HTERT-HM (cell line): Measurements from ENCODE around the genes SLCO4A1, COL9A3 and GID8.

DNA sequence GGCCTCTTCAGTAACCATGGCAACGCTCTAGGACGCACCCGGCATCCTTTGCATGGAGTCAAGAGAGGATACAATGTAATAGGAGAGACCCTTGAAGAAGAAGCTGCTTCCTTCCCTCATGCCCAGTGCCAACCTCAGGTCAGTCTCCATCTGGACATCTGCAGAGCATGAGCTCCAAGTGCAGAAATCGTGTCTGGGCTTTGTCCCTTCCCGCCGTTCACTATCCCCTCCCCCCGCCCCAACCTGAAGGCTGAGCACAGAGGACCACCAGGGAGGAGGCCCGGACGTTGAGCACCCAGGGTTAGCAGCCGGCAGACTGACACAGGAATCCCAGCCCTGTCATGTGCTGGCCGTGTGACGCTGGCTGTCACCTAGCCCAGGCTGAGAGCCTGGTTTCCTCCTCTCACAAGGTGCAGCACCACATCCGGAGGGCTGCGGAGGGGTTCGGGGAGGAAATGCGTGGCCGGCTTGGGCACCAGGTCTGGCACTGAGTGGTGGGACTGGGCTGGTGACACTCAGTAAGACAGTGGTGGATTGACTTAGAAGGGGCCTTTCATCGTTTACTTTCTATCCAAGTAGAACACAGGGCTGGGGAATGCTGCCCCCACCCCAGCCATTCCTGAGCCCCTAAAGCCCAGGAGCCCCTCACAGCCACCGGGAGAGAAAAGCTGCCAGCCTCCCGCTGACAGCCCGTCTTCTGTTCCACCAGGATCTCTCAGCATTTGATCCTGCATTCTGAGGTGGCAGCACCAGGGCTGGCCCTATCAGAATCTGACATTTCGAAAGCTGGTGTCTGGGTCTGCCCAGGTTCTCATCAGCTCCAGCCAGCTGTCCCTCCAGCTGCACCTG lies 4.6 kb upstream of the LSM14B start:
- RRBS = 5% methylated on average over 2 of the region's 22 CpGs

GRCh38 chr20:62200746-62201224 lies 18.0 kb downstream of the MTG2 start:
- RRBS = 97% methylated on average over 3 of the region's 28 CpGs

GRCh38 chr20:62390870-62391579 lies 4.1 kb downstream of the RPS21 start:
- RRBS = 80% methylated on average over 4 of the region's 34 CpGs

DNA sequence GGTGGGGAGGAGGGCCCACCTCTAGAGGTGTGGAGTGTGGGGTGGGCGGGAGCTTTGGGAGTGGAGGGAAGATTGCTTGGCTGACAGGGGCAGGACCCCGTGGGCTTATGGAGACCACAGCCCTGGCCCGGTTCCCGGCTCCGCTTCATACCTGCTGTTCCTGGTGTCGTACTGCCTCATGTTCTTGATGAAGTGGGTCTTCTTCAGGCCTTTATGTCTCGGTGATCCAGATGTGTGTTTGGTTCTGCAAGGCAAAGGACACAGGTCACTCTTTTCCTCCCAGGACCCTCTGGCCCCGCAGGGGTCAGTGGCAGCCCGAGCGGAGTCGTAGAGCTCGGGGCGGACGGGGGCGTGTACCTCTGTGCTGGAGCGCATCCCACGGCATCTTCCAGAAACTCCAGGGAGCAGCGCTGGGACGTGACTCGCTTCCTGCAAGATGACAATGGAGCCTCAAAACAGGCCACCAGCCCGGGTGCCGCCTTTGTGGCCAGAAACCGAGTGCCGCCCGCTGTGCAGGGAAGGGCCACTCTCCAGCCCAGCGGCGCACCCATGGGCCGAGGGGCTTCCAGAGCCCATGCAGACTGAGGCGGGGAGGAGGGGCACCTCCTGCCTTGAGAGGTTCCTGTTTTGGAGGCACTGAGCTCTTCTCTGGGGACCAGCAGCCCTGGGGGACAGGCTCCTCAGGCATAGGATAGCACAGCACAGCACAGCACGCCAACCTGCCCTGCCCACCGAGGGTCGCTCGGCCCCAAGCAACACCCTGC lies 9.4 kb downstream of the RPS21 start:
- RRBS = no CpG with 5 or more reads among the region's 33 CpGs

DNA sequence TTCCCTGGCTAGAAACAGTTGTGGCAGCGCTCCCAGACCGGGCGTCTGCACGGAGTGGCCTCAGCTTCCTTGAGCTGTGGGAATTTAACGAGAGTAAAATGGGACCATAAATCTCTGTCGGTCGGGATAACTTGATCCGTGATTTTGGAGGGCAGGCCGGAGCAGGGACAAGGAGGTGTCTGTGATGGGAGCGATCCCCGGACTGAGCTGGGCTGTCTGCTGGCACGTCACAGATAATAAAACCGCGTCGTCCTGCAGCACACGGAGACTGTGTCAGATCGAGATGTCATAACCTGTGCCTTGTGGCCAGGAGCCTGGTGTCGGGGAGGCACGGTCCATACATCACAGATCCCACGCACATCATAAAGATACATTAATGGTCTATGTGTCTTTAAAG lies 6.4 kb upstream of the RBBP8NL start:
- RRBS = 8% methylated on average over 6 of the region's 20 CpGs

DNA sequence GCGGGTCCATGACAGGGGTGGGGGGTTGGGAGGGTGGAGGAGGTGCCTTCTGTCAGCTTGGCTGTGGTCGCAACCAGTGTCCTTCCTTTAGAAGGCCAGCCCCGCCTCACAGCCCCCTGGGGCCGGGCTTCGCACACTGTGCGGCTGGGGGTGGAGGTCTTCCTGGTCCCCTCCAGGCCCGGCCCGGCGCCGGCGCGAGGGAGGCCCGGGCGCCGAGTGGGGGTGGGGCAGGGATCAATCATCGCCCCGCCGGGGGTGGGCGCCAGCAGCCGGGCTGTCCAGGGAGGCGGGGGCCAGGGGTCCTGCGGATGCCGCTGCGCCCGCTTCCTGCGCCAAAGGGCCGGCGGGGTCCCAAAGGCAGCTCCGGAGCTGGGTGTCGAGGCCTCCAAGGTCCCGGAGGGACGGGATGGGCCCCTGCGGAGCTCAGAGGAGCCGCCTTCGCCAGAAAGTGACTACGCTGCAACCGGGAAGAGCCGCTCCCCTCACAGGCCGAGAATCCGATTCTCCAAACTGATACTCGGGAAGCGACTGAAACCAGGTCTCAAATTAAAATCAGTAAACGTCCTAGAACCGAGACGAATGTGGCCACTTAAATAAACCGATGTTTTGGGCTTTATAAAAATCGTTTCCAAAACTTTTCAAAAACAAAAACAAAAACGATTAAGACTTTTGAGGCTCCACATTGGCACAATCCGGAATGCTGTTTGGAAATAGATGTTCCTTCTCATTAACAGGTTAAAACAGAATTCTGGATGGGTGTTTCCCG lies 1.5 kb downstream of the GATA5 start:
- RRBS = 17% methylated on average over 25 of the region's 50 CpGs

- RRBS = 24% methylated on average over 7 of the region's 32 CpGs
Observed at GRCh38 chr20:62552953-62553645, 77.3 kb upstream of the GATA5 start.

DNA sequence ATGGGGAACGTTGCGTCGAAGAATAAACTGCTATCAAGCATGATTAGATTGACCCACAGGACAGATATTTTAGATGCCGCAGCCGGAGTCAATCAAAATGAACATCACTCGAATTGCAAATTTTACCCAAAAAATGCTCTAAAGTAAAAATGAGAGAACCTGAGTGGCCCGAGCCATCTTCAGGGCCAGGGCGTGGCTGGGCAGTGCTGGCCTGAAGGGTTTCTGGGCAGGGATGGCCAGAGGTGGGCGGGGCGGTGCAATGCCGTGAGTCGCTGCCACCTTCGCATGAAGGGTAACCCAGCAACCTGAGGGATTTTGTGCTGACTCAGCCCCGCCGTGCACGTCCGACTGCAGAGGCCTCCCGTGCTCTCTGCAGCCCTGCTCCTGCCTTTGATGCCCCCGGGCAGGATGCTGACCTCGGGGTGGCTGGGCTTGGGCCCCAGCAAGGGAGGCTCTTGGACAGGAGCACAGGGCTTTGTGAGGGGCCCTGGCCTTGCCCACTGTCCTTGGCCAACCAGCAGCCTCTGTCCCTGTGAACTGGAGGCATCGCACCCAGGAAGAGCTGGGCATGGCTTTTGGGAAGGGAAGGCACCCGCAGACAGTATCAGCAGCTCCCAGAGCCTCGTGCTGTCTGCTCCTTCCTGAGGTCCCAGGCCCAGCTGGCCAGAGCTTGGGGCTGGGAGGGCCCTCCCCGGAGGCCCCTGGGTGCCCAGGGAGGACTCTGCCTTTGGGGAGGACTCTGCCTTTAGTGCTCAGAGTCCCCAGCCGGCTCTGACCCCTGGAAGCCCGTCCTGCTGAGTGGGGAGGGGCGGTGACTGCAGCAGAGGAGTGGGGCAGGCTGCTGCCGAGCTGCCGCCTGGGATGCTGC lies 81.8 kb upstream of the GATA5 start:
- RRBS = 12% methylated on average over 2 of the region's 29 CpGs

DNA sequence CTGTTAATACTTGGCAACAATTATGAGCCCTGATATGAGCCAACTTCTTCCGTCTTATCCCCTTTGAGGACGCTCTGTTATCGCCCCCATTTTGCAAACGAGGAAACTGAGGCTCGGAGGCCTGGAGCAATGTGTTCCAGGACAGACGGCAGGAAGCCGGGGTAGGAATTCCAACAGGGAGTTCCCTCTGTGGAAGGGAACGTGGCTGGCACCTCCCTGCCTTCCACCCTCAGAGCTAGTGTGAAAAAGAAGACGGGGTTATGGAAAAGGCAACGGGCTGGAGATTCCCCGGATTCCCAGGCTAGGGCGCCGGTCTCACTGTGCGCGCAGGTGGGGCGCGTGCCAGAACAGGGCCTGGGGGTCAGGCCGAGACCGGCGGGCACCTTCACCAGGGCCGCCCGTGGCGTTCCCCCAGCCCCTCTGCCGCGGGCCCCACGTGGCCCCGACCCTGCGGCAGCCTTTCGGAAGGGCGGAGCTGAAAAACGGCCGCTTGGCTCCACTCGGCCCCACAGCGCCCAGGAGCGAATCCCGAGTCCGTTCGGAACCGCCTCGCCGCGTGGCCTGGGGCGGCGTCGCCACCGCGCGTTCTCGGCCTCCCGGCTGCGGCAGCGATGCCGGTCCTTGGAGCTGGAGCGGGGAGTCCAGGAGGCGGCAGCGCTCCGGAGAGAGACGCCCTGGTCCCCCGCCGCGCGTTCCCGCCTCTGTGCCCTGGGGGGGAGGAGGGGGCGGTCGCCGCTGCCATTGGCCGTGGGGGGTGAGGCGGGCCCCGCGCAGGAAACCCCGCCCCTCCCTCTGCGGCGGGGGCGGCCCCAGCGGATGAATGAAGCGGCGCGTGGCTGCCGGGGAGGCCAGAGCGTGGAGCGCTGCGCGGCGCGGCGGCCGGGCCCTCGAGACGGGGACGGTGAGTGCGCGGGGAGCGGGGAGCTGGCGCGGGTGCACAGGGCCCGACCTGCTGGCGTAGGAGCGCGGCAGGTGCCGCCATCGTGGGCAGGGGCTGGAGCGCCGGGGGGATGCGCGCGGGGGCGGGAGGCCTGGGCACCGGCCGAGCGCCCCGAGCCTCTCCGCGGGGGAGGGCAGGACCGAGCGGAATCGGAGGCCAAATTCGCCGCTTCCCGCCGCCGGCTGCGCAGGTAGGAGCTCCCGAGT lies at the start of gene SLCO4A1:
Gene SLCO4A1 (plus strand): TSS at position 851 of the 1,146 bp plus-strand sequence.
- RRBS = 3% methylated on average over 40 of the region's 123 CpGs

DNA sequence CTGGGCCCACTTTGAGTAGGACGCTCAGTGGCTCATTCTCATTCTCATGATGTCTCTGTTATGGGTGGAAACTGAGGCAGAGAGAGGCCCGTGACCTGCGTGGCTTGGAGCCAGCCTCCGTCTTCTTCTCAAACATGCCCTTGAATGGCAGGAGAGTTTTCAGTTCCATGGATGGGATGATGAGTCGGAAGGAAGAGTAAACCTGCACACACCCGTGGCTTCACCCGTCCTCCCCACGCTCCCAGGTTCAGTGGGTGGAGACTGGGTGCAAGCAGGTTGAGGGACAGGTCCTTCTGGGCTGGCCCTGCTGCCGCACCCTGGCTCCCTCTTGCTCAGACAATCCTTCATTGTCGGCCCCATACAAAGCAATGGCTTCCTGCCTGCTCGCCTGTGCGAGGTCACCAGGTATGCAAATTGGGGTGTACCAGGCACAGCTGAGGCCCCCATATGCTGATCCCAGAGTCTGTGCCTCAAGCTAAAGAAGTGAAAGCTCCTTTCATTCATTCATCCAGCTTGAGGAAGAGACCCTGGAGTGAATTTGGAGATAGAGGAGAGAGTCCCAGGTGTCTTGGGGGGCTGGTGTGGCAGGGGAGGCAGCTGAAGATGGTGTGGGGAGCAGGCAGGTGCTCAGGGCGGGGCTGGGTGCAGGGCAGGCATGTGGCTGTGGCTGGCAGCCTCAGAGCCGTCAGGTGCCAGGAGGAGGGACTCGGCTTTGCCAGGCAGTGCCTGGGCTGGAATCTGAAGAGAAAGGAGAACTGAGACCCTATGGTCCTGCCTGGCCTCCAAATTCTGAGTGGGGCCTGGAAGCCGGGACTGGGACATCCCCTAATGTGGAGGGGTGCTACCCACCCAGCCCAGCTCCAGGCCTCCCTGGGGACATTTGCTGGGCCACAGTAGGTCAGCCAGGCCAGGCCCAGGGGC lies 4.6 kb downstream of the SLCO4A1 start:
- RRBS = no CpG with 5 or more reads among the region's 16 CpGs

GRCh38 chr20:62648528-62649384 lies 6.5 kb downstream of the SLCO4A1 start:
- RRBS = no CpG with 5 or more reads among the region's 18 CpGs

DNA sequence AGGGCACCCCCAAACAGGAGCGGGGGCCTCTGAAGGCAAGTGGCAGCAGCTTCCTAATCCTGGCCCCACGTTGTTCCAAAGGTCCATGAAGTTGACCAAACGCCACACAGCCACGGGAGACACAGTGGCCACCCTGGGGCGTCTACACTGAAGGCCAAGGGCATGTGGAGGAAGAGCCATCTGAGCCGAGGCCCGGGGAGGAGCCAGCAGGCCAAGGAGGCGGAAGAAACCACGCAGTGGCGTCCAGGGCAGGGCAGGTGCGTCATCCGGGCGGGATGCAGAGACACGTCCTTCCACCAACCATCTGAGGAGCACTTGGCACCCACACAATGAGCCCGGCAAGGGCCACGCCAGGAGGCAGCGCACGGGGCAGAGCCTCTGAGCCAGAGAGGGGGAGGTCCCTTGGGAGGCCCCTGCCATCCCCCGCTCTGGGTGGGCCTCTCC lies 21.4 kb upstream of the NTSR1 start:
- RRBS = 48% methylated on average over 8 of the region's 19 CpGs

DNA sequence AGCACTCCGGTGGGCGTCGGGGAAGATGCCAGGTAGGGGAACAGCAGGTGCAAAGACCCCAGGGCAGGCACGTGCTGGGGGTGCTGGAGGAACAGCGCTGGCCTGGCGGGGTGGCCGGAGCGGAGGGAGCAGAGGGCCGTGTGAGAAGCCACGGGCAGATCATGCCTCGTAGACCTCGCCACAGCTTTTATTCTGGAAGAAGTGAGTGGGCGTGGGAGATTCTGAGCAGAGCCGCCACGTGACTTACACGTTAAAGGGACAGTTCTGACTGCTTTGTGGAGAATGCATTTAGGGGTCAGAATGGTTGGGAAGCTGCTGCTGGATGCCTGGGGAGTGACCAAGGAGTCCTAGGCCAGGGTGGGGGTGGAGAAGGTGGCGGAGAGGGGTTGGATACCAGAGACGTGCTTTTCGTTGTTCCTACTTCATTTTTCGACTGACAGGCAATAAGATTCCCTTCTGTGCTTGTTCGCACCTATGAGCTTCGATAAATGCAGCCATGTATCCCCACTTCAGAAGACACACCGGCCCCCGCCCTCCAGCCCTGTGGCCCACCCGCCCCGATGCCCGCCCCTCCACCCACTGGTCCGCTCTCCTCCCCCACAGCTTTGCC lies 9.5 kb downstream of the NTSR1 start:
- RRBS = 34% methylated on average over 6 of the region's 28 CpGs

- RRBS = no CpG with 5 or more reads among the region's 26 CpGs
Observed at GRCh38 chr20:62797853-62798703, 1.8 kb downstream of the MRGBP start.

GRCh38 chr20:62805138-62805844 lies 656 bp downstream of the OGFR start:
- RRBS = 2% methylated on average over 31 of the region's 68 CpGs

- RRBS = 9% methylated on average over 64 of the region's 109 CpGs
Observed at GRCh38 chr20:62816892-62817922, at the start of gene COL9A3. Gene COL9A3 (plus strand): TSS chr20:62817050.

DNA sequence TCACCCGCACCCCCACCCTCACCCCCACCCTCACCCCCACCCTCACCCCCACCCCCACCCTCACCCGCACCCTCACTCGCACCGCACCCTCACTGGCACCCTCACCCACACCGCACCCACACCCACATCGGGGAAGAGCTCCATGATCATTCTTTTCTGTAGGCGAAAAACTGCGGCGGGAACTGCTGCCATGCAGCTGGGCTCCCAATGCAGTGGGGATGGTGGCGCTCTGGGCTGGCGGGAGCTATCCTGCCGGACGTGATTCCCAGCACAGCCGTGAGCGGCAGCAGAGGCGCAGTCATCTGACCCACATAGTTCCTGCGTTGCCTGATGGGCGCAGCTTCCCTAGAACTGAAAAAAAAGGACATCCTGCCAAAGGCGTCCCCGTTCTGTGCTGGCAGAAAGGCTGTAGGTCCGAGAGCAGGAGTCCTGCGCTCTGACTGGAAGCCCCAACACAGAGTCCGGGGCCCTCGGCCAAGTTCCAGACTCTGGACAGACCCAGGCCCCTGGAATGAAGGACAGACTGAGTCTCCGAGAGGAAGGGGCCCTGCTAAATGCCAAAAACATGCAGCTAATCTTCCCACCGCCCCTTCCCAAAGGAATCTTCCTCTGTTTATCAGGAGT lies 13.9 kb upstream of the TCFL5 start:
- RRBS = no CpG with 5 or more reads among the region's 26 CpGs

DNA sequence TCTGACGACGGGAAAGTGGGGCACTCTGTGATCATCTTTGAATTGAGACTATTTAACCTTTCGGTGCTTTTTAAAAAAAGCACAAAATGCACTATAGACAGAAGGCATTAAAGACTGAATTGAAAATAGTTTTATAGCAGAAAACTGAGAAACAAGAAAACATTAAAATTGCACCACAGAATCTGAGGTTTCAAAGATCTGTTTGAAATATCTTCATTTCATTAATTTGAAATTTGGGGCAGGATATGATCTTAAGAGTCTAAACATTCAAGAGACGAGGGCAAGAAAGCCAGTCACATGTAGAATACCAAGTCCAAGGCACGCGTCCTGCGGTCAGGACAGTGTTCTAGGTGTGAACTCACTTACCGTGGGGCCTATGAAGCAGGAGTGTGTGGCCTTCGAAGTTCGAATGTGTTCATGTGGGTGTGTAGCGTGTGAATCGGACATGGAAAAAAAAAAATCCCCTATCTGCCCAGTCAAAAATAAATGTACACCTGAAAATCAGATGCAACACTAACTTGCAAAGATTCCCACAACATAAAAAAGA lies 21.3 kb downstream of the DIDO1 start:
- RRBS = no CpG with 5 or more reads among the region's 12 CpGs

GRCh38 chr20:62938008-62939021 lies at the start of gene GID8:
Gene GID8 (plus strand): TSS chr20:62938147.
- RRBS = 1% methylated on average over 42 of the region's 99 CpGs

GRCh38 chr20:63254672-63254843 lies 295 bp upstream of the NKAIN4 start:
- RRBS = 2% methylated on average over 8 of the region's 18 CpGs